Skeletal muscle satellite cell (primary cell): ENCODE measurements around the gene CTCFL.

DNA sequence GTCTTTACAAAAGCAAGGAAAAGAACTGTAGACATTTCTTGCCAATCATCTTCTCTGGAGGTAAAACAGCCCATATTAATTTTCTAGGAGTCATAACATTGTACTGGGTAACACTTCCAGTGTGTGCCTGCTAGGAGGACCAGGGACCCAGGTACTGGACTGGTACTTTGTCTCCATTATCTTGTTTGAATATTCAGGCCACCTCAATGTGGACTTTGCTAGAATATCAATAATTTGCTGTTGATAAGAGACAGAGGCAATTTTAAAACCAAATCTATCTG is 89.7 kb upstream of the MC3R start:
- CAGE, long polyA plus RNA, result no peak

DNA sequence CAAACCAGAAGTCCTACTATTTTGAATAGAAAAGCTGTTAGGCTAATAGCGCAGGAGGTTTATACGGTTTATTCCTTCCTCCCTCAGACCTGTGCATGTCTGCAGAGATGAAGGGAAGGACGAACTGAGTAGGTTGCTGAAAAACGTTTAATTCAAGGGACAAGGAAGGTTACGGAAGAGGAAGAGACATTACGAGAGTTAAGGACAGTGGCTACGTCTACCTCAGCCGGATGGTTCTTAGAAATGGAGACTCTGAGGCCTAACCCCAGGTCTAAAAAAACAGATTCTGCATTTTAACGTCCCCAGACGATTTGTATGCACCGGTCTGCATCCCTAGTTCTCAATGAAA is 923 bp downstream of the AURKA start:
- CAGE, long polyA plus RNA, result no peak

DNA sequence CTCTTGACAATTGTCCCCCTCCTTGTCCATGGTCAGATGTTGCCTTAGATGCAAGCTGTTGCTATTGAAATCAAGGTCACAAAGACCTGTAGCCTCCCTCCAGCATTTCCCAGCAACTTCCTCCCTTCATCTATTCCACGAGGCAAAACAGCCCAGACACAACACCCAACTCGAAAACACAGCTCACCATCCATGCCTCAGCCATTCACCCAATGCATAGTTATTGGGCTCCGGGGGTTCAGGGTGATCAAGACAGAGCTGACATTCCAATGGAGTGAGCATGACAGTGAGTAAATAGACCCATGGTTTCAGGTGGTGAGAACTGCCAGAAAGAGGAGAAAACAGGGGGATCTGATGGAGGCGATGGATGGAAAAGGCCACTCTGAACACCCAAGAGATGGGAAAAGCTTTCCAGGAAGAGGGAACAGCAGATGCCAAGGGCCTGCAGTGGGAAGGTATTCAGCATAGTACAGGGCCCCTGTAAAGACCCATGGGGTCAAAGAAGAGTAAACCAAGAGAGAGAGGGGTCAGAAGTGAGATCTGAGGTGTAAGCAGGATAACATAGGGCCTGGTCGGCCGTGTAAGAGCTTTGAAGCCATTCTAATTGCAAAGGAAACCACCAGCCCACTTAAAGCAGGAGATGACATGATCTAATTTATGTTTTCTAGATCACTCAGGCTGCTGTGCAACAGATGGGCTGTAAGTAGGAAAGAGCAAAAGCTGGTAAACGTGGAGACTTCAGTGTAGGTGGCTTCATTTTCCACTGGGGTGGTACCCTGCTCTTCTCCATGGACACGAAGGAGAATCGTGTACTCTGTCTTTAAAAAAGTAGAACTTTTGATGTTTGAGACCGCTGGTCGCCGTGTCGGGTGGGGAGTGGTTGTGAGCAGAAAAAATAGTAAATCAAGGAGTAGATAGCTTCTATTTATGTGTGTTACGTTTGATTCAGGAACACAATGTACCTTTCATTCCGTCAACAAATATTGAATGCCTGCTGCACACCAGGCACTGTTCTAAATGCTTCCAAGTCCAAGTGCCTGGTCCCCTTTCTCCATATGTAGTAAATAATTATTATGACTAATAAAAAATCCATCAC is 6.1 kb downstream of the CASS4 start:
- CAGE, long polyA plus RNA, result no peak

DNA sequence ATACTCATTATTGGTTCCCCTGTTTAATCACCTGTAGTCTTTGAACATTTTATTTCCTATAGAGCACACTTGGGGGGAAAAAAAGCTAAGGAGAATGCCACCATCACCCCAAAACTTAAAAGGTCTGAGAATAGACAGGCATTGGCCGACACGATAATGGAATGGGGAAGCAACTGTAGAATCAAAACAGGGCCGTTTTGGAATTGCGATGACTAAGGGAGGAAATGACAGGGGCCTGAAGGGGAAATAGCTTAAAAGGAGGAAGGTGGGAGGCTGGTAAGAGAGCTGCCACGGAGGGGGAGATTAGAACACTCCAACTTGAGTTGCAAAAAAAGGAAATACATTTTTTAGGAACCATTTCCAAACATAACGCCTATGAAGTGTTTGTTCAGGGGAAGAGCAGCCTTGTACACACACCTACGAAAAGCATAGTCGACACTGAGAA is 6.9 kb downstream of the CASS4 start:
- CAGE, long polyA plus RNA, result no peak

GRCh38 chr20:56468887-56469438 is 536 bp downstream of the RTF2 start:
- CAGE, long polyA plus RNA, result no peak

GRCh38 chr20:56476812-56477260 is 8.4 kb downstream of the RTF2 start:
- CAGE, long polyA plus RNA, result no peak

- CAGE, long polyA plus RNA, result no peak
Measured at GRCh38 chr20:56808440-56809419, 179.6 kb downstream of the TFAP2C start.

DNA sequence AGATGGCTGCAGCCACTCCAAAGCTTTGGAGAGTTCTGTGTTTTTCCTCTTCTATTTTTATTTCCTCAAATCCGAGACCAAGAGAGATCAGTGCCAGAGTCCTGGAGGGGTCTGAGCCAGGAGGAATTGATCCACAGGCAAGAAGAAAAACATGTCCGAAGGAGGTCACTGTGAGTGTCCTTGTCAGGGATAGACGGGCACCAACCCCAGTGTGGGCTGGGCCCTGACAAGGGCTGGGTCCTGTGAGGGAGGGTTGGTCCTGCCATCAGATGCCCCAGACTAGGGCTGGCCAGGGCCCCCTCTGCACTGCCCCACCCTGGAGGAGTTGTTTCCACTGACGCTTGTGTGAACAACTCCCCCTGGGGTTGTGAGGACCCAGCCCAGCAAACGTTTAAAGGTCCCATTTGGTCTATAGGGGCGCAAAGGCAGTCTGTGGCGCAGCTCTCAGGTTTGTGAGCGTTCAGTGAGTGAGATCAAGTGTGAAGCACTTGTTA is 104.2 kb downstream of the BMP7 start:
- CAGE, long polyA plus RNA, result no peak

DNA sequence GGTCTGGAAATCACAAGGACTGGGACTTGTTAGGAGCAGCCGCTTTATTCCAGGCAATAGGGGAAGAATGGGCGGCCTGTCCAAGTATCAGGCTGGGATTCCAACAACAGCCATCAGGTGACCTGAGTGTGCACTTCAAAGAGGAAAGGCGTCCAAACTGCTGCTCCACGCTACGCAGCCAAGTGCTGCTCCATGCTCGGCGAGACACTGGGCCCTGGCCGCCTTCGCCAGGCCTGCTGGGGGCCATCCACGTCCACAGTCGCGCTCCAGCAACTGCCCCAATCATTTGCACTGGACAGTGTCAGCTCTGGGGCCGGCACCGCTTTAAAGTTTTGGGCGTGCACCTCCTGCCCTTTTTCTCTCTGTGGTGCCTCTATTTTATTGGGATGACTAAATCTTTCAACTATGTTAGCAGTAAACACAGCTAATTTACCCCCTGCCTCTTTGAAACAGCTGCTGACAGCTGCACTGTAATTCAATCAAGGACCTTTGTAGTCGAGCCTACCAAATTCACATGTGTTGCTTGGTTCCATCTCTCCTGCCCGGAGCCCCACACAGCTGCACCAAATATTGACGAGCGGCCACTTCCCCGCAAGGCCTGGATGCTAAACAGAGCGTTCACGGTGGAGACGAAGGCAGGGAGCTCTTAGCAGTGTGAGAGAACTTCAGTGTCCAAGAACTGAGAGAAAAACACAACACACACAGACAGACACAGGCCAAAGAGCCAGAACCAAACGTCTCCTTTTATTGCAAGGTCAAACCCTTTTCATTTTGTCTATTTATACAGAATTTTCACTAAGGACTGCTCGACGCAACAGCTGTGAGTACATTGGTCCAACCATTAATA is 98.2 kb downstream of the BMP7 start:
- CAGE, long polyA plus RNA, result no peak

- CAGE, long polyA plus RNA, result no peak
Measured at GRCh38 chr20:57211810-57212970, 54.3 kb downstream of the BMP7 start.

GRCh38 chr20:57250447-57251334 is 15.8 kb downstream of the BMP7 start:
- CAGE, long polyA plus RNA, result no peak

DNA sequence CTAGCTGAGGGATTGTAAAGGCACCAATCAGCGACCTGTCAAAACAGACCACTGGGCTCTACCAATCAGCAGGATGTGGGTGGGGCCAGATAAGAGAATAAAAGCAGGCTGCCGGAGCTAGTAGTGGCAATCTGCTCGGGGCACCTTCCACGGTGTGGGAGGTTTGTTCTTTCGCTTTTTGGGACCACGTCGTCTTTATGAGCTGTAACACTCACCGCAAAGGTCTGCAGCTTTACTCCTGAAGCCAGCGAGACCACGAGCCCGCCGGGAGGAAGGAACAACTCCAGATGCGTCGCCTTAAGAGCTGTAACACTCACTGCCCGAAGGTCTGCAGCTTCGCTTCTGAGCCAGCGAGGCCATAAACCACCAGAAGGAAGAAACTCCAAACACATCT is 1.9 kb upstream of the RAE1 start:
- CAGE, long polyA plus RNA, result no peak

DNA sequence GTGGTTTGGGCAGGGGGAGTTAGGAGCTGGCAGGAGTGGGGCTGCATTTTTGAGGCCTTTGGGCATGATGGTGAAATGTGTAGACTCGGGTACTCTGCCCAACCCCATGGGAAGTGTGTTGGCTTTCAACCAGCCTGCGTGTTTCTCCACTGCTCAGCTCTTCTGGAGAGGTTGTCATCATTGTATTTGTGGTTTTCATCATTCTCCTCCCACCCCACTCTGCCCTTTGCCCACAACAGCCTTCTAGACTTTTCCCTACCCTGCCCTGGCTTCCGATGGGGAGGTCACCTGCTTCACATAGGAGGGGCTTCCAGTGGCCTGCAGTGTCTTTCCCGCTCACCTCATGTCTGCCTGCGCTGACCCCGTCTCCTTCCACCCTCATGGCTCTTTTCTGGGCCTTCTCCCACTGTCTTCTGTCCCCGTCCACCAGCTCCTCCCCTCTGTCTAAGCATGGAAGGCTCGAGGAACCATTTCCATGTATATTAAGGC is 16.0 kb upstream of the RBM38 start:
- CAGE, long polyA plus RNA, result no peak

DNA sequence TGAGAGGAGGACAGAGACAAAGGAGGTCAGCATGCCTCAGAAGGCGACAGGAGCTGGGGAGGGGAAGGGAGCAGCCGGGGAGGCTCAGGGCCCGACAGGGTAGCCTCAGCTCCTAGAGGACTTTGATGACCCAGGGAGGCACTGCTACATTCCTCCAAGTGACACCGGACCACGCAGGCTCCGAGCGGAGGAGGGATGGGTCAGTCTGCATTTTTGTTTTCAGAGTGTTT is 7.8 kb downstream of the RBM38 start:
- CAGE, long polyA plus RNA, result no peak

DNA sequence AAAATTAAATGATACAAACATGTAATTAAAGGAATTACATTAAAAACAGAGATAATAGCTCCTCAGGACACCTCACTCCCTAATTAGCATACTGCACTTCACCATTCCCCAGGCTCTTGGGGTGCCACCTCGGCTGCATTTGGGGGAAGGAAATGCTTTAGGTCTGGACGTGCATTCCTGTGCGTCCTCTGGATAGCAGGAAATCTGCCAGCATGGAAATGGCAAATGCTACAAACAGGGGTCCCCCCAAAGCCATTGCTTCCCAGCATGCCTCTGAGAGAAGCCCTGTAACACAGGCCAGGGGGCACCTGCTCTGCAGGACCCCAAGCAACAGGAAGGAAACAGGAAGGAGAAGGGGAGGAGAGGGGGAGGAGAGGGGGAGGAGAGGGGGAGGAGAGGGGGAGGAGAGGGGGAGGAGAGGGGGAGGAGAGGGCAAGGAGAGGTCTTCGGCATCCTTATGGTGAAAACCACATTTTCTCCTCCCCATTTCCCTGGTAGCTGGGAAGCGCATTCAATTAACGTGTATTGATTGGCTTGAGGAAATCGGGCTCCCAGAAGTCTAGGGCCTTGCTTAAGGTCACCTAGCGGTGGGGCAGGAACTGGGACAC is 43.1 kb downstream of the CTCFL start:
- CAGE, long polyA plus RNA, result no peak

DNA sequence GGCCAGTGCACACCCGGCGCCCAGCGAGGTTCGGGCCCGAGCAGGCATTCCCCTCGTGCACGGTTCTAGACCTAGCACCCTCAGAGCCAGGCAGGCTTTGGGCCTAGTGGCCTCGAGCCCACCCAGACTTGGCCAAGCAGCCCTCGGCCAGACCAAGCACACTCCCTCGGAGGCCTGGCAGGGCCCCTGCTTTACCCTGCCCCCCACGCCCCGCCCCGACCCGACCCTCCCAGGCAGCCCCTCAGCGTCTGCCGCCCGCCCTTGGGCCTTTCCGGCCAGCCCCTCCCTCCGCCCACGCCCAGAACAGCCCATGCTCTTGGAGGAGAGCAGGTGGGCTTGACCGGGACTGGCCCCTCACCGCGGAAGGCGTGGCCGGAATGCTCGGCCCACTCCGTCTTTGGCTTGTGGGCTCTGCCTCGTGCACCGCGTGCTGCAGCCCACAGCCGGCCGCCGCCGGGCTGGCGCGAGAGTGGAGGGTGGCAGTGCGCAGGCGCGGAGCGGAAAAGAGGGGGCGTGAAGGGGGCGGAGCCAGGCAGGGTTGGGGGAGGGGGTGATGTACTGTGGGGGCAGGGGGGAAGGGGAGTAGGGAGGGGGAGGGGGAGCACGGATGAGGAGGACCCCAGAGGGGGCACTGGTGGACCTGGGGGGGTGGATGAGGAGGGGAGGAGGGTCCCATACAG is at the start of gene CTCFL:
Gene CTCFL (minus strand): TSS at position 471 of the 680 bp plus-strand sequence.
- CAGE, long polyA plus RNA, result no peak

GRCh38 chr20:57528532-57528960 is 3.6 kb upstream of the CTCFL start:
- CAGE, long polyA plus RNA, result no peak

- CAGE, long polyA plus RNA, result no peak
Measured at GRCh38 chr20:57528964-57529527, 4.1 kb upstream of the CTCFL start.

- CAGE, long polyA plus RNA, result no peak
Measured at GRCh38 chr20:57544660-57545282, 16.1 kb upstream of the PCK1 start.

GRCh38 chr20:57629337-57629901 is 9.2 kb upstream of the ZBP1 start:
- CAGE, long polyA plus RNA, result no peak